ENCODE measurements around a stretch of chr14.

- RRBS: no CpG with 5 or more reads among the region's 14 CpGs
Observed at GRCh38 chr14:89253746-89254718, 163.0 kb downstream of the FOXN3 start.

DNA sequence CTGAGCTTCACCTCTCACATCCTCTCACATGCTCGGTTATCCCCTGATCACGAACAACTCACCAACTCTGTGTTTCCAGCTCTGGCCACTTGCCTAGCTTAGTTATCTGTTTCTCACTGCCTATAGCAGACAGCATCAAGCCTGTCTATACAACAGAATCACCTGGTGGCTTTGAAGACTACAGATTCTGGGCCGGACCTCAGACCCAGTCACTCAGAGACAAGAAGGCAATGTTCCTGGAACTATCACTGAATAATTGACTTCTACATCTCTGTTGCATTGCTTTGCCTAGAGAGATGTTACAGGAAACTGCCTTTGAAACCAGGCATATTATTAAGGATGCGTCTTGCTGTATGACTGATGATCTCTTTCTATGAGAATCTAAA, 158.1 kb downstream of the FOXN3 start:
- RRBS: no CpG with 5 or more reads among the region's 4 CpGs

- RRBS: no CpG with 5 or more reads among the region's 4 CpGs
Observed at GRCh38 chr14:89270781-89271128, 146.3 kb downstream of the FOXN3 start.

DNA sequence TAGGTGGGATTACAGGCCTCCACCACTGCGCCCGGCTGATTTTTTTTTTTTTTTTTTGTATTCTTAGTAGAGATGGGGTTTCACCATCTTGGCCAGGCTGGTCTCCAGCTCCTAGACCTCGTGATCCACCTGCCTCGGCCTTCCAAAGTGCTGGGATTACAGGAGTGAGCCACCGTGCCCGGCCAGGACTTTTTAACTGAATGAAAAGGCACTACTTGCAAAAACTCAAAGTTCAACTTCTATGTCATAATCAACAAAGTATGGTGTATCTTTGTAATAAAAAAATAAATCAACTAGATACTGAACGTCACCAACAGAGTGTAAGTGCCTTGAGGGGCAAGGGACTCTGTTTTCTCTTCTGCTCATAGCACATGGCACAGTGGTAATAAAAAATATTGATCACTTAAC, 10.4 kb upstream of the FOXN3 start:
- RRBS: no CpG with 5 or more reads among the region's 7 CpGs

DNA sequence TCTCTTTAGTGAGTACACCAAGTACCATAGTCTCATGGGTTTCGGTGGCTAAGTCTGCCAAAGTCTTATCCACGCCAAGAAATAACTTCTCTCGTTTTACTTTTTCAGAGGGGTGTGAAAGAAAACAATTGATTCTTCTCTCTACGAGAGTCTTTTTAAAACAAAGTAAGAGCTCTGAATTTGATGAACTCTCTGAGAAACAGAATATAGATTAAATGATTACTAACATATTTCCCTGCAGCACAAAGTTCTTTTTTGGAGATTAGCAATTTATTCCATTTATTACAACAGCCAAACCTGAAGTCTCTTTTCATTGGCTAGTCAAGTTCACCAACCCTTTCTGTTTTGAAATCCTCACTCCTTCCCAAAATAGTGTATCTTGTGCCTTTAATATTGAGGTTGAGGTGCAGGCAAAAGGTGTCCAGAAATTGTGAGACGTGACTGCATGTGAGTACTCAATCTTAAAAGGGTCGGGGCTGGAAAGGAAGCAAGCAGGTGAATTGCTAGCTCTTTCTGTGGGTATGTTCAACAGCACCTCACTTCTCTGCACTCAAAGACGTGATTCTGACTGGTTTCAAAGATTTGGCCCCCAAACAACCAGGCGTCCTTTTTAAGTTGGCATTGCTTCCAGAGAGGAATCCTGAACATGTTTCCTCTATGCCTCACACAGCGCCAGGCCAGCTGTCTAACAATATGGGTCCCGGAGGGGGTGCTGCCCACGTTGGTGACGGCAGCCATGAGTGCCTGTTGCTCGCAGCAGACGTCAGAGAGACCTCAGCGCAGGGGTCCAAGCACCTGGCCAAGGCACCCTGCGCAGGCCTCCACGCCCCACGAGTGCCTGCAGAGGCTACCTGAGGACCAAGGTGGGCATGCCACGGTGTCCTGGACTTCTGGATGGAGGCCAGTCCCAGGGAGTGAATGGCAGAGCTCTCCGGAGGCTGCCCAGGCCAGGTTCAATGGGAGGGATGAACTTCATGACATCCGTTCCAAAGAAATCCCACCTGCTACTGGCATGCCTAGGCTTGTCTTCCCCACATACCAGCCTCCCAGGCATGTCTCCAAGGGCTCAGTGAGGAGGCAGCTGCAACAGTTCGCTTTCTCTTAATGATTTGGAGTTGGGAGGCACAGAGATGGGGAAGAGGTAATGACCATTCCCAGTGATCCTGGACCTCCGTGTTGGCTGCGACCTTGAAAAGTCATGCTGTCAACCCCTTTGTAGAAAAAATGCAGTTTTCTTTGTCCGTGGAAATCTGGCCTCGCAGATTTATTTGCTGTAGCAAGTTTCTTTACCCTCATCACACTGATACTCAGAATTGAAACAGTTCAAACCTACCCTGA, 11.4 kb upstream of the FOXN3 start:
- RRBS: no CpG with 5 or more reads among the region's 26 CpGs

GRCh38 chr14:89504568-89504976, 87.5 kb upstream of the FOXN3 start:
- RRBS: no CpG with 5 or more reads among the region's 1 CpG

DNA sequence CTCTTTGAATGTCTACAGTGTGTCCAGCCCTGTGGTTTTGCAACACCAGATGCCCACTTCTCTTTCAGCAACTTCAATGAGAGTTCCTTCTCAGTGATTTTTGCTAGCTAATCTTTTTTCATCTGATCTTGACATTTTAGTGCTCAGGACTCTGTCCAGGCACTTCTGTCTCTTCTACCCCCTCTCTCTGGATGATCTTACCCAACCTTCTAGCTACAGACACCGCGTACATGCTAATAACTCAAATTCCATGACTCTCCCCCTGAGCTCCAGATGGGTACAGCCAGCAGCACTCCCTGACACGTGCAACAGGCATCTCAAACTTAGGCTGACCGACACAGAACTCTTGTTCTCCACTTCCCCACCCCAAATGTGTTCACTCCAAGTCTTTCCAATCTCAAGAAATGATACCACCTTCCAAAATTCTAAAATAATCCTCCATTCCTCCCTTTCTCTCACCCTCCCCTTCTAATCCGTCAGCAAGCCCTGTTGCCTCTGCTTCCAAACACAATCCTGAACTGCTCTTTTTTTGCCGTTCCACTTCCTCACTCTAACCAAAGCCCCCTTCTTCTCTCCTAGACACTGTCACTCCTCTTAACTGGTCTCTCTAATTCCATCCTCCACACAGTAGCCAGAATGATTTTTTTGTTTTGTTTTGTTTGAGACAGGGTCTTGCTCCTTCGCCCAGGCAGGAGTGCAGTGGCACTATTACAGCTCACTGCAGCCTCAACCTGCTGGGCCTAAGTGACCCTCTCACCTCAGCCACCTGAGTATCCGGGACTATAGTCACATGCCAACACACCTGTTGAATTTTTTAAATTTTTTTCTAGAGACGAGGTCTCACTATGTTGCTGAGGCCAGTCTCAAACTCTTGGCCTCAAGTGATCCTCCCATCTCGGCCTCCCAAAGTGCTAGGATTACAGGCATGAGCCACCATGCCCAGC, 161.4 kb upstream of the FOXN3 start:
- RRBS: no CpG with 5 or more reads among the region's 10 CpGs

DNA sequence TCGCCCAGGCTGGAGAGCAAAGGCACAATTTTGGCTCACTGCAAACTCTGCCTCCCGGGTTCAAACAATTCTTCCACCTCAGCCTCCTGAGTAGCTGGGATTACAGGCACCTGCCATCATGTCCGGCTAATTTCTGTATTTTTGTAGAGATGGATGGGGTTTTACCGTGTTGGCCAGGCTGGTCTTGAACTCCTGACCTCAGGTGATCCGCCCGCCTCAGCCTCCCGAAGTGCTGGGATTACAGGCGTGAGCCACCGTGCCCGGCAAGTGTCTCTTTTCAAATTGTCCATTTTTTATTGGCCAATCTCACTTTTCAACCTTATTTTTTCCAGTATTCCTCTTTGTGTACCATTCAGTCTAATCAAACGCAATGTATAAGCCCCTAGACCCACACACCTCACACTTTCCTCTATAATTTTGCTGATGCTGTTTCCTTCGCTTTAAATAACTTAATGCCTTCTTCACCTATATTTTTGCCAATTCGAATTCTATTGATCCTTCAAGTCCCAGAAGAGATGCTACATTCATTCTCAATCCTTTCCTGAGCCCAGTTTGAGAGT, 167.8 kb upstream of the FOXN3 start:
- RRBS: no CpG with 5 or more reads among the region's 13 CpGs

- RRBS: no CpG with 5 or more reads among the region's 3 CpGs
Observed at GRCh38 chr14:89615390-89615828, 198.4 kb upstream of the FOXN3 start.

- RRBS: no CpG with 5 or more reads among the region's 4 CpGs
Observed at GRCh38 chr14:89641830-89642367, 224.9 kb upstream of the FOXN3 start.

DNA sequence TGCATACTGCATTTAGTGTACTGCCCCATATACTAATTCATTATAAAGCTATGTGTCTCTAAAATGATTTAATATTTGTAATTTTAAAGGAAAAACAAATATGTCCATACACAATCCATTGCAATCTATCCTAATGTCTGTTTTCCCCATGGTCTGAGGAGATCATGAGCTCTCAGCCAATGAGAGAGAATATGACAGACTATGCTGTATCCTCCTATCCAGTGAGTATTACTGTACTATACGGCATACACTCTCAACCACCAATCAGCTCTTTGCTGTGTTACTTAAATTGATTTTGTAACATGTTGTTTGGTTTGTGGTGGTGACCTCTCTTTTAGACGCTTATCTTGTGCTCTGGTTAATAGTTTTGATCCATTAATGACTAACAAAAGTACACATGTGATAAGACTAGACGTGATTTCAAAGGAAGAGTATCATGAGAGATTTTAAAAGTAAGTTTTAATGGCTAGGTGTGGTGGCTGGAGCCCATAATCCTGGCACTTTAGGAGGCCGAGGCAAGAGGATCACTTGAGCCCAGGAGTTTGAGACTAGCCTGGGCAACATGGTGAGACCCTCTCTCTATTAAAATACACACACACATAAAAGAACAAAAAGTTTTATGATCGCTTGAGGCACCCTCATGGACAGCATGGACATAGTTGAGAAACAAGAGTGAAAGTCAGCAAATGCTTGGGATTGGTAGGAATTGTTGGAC, 231.6 kb upstream of the FOXN3 start:
- RRBS: no CpG with 5 or more reads among the region's 5 CpGs

DNA sequence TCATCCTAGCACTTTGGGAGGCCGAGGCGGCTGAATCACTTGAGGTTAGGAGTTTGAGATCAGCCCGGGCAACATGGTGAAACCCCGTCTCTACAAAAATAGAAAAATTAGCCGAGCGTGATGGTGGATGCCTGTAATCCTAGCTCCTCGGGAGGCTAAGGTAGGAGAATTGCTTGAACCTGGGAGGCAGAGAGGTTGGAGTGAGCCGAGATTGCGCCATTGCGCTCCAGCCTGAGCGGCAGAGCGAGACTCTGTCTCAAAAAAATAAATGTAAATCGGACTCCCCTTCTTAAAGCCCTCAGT, 865 bp downstream of the TDP1 start:
- RRBS: no CpG with 5 or more reads among the region's 13 CpGs

GRCh38 chr14:90159040-90159624, 97.2 kb upstream of the PSMC1 start:
- RRBS: no CpG with 5 or more reads among the region's 4 CpGs

DNA sequence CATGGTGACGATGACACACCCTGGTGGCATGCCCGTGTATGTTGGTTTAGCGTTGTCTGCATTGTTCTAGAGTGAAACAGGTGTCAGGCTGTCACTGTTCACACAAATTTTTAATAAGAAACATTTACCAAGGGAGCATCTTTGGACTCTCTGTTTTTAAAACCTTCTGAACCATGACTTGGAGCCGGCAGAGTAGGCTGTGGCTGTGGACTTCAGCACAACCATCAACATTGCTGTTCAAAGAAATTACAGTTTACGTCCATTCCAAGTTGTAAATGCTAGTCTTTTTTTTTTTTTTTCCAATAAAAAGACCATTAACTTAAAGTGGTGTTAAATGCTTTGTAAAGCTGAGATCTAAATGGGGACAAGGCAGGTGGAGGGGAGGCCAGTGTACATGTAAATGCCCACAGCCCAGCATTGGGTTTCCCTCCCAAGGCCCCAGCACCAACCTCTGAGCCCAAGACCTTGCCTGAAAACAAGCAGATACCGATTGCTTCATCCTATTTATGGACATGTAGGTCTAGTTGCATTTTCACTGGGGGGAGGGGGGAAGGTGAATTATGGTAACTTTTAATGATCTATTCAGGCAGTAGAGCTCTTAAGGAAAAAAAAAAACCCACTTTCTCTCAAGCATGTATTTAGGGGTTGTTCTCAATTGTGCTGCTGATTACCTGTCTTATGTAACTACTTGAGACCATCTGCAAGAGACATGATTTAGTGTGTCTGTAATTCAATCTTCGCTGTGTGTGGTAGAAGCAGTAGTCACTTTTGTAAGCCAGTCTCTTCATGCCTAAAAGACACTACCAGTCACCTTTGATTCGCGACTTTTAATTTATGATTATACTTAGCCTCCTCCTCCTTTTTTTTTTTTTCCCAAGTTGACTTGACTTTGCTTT, 8.7 kb downstream of the CALM1 start:
- RRBS: no CpG with 5 or more reads among the region's 9 CpGs

DNA sequence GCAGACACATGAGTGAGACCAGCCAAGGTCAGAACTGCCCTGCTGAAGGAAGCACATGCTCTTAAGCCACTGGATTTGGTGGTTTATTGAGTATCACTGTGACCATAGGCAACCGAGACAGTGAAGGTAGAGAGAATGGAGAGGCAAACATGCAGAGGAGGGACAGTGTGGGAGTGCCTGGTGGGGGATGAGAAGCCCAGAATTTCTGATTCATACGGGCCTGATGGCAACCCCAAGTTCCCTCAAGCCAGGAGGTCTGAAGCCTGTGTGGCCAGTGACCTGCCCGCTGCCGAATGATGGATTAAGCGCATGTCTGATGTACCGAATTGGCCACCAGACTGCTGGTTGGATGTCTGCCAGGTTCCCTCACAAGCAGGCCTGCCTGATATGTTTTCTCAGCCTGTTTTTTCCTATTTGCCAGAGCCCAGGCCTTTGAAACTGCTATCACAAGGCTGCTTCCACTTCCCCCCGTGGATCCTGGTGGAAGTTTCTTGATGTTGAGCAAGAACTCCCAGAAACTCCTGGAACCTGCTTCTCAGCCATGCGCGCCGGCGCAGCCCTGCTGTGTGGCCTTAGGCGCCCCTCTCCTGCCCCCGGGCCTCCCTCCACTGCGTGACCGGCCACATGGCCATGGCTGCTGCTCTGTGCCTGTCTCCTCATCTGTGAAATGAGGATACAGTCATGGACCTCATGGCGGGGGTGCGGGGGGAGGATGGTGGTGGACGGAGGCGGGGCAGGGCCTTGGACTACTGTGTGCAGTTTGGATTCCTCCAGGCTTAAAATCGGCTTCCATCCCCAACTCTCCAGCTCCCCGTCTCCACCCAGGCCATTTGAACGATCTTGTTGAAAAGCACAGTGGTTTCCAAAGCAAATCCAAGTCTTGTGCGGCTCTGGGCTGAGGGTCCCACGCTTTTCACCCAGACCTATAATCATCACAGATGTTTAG, 56.6 kb downstream of the CALM1 start:
- RRBS: 85% methylated on average over 4 of the region's 24 CpGs

DNA sequence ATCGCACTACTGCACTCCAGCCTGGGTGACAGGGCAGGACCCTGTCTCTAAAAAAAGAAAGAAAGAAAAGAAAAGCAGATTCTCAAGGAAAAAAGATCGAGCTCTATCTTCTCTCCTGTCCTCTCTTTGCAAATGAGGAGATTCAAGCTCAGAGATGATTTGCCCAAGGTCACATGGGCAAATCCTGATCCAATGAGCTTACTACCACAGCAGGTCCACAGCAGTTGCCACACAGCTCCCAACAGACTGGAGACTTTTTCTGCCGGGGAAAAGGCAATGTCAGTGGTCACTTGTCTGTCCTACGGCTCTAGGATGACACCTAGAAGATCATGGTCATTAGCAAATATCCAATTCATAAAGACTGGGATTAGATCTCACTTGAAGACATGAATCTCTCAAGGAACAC, 58.8 kb downstream of the TTC7B start:
- RRBS: no CpG with 5 or more reads among the region's 4 CpGs

DNA sequence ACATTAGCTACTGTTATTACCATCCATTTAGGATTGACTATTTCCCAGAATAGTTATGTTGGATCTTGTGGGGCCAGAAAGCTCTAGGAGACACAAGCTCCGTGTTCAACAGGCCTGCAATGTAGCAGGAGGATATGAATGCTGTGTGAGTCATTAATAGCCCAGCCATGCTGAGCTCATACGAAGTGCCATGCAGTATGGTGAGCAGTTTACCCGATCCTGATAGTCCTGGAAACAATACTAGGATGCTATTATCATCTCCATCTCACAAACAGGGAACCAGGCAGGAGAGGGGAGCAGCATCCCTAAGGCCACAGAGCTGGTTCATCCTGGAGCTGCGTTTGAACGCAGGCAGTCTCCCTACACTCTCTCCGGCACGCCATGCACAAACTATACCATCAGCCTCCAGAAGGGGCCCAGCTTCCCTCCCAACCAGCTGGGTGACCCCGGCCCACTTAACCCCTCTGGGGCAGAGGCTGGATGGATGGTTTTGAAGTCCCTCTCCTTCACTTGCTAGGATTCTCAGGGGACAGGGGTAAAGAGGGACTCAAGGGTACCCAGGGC, 20.5 kb downstream of the TTC7B start:
- RRBS: 61% methylated on average over 3 of the region's 8 CpGs

DNA sequence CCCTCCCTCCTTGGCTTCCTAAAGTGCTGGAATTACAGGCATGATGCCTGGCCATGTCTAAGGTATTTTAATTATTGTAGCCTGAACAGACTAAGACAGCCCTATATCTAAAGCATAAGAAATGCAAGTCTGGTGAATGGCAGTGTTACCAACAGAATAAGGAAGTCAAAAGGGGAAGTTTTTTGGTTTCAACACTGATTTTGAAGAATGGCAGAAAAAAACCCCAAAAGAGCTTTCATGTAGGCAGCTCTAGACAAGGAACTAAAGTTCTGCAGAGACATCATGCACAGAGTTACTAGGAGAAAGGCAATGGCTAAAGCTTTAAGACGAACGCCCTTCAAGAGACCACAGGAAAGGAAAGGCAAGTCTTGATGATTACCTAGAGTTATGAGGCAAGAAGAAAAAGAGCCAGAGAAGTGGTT, 50.9 kb downstream of the RPS6KA5 start:
- RRBS: no CpG with 5 or more reads among the region's 2 CpGs

DNA sequence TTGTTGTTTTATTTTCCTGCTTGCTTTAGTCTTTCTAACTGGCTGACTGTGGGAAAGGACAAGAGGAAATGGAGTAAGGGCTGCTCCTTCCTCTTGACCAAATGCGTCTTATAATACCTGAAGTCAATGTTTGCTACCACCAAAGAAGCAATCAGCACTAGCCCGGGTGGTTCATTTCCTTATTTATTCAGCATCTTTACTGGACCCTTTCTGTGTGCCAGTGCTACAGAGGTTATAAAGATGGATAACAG, 15.1 kb upstream of the RPS6KA5 start:
- RRBS: 96% methylated on average over 1 of the region's 2 CpGs

- RRBS: no CpG with 5 or more reads among the region's 4 CpGs
Observed at GRCh38 chr14:91113404-91113925, 408 bp upstream of the DGLUCY start.

Measured in iris pigment epithelial cell (primary cell).